Metanephros (tissue), 2 donors: ENCODE data around the genes ZNF628, EPN1 and ZSCAN5C.

GRCh38 chr19:55369144-55369926 is 928 bp downstream of the IL11 start:
- RAMPAGE, long total RNA, result no peak

DNA sequence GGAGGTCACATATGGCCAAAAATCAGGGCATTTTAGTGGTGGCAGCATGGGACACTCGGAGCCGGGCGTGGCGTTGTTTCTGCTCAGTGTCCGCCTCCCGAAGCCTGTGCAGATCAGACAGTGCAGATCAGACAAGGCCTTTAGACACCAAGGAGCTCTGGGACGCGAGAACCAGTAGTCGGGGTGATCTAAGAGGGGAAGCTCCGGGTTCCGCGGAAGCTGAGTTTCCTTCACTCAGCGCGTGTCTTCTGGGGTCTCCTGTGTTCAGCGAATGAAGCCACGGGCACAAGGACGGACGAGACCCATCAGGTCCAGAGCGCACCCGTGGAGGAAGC is 381 bp upstream of the TMEM238 start:
- RAMPAGE, long total RNA, result no peak

- RAMPAGE, long total RNA, result no peak
Observed at GRCh38 chr19:55386159-55387008, 652 bp downstream of the RPL28 start.

DNA sequence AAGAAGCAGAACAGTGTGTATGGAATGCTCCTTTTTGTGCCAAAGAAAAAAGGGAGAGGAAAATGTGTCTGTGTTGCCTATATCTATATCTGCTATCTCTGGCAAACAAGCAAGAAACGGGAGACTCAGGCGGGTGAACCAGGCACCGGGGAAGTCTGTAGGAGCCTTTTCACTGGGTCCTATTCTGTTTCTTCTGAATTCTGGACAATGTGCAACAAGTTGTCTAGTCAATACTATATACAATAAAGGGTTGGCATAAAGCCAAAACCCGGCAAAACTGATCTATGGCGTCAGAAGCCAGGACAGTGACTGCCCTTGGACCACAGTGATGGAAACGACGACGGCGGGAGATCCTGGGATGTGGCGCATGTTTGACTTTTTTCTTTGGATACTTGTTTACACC is 1.2 kb downstream of the ISOC2 start:
- RAMPAGE, long total RNA, result no peak

DNA sequence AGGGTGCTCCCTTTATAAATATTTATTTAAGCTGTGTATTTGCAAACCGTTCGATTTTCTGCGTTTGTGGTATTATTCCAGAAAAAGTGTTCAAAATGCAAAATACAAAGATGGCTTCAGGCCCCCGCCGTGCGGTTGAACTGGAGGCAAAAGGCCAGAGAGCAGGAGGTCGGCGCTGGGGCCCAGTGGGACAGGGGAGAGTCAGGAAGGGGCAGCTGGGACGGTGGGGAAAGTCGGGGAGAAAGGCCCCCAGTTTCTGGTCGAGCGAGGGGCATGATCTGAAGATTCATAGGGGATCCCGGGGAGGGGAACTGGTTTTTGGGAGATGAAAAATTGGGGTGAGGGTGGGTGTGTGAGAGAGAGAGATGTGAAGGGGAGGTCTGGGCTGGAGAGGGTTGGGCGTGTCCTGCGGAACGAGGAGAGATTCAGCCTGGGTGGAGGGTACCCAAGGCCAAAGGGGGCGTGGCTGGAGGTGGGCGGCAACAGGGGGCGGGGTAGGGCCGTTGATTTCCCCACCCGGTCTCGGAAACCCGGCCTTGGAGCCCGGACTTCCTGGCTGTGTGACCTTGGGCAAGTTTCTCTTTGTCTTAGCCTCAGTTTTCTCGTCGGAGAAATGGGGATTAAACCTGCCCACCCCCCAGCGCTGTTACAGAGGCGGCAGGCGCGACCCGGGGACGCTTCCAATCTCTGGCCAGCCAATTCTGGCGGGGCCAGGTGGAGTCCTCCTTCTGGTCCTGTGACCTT is 594 bp downstream of the ISOC2 start:
- RAMPAGE, long total RNA, result no peak

GRCh38 chr19:55476314-55477369 is at the start of gene ZNF628:
TSS of gene ZNF628 (plus strand) at chr19:55476617.
- RAMPAGE, long total RNA, result no peak

DNA sequence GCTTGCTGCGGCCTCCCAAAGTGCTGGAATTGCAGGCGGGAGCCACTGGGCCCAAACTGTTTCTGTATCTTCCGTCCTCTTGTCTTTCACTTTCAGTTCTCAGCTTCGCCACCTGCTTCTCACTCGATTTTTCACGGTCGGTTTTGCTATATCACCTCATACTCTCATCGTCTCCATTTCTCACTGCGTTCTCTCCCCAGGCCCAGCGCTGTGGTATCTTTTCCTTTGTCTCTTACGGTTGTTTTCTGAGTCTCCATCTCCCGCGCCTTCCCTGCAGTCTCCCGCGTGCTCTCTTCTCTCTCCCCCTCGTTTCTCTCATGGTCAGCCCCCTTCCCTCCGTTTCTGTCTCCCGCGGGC is 14.9 kb downstream of the SSC5D start:
- RAMPAGE, long total RNA, result no peak

GRCh38 chr19:55634769-55635876 is 5.7 kb upstream of the ZNF580 start:
- RAMPAGE, long total RNA, result no peak

- RAMPAGE, long total RNA, result no peak
Observed at GRCh38 chr19:55674922-55675816, at the start of gene EPN1. TSS of gene EPN1 (plus strand) at chr19:55675226.

GRCh38 chr19:55687097-55687899 is 12.3 kb downstream of the EPN1 start:
- RAMPAGE, long total RNA, result no peak

DNA sequence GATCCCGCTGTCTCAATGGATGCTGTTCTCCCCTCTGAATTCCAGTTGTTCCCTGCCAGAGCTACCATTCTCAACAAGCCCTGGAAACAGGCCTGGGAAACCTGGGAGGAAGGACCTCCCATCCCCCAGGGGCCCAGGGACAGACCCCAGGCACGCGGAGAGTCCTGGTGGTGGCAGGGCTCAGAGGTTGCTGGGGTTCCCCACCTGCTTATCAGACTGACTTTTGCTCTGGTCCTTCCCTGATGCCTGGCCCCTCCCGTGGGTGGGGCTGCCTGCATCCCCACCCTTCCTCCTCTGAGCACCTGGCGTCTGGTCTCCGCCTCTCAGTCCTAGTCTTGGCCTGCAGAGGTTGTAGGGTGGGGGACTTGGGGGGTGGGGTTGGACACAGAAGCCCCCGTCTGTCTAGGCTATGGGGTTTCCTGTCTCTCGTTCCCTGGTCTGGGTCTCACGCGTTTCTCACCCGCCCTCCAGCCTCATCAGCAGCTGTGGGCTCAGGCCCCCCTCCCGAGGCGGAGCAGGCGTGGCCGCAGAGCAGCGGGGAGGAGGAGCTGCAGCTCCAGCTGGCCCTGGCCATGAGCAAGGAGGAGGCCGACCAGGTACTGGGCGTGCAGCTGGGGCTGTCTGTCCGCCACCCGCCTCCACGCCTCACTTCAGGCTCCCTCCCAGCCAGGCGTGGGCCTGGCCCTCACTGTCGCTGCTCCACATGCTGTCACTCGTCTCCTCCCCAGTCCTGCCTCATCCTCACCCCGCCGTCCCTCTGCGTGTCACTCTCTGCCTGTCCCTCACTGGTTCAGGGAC is 13.6 kb downstream of the EPN1 start:
- RAMPAGE, long total RNA, result no peak

GRCh38 chr19:55697586-55697949 is 22.5 kb downstream of the EPN1 start:
- RAMPAGE, long total RNA, result no peak

- RAMPAGE, long total RNA, result no peak
Observed at GRCh38 chr19:55704077-55704922, 29.3 kb downstream of the EPN1 start.

DNA sequence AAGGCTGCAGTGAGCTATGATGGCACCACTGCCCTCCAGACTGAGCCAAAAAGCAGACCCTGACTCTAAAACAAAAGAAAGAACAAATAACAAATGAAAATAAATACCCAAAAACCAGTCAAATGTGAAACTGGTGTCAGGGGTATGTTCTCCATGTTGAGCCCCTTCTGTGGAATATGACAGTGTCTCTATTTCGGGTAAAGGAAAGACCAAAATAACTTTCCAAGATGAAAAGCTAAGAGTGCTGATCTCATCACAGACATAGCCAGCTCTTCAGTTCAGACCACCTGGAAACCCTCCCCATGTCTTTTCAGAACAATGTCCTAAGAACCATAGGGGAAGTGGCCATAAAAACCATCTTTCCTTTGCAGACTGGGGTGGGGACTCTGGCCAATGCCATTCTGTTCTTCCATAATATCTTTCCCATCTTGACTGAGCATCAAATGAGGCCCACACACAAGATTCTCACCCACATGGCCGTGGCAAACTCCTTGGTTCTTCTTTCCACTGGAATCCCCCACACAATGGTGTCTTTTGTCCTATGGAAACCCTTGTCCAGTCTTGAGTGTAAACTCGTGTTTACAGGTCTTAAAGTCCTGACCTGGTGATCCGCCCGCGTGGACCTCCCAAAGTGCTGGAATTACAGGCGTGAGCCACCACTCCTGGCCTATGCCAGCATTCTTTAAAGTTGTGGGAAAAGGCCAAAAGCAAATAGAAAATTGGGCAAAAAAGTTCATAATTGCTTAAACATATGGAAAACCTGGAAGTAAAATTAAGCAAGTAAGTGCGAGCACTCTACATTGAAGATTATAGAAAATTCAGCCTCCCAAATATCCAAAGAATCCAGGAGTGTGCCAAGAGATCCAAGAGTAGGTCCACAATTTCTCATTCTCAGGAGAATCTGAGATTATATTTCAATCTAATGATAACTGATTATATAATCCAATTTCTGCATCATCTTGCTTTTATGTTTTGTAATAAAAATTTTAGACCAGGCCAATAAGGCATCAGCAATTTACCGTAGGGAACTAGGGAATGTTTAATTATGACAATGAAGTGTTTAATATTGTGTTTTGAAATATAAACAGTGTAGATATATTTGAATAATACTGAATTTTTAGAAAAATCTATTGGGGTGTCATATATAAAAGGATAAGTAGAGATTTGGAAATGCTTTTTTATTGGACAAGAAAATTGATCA is 30.5 kb downstream of the NLRP9 start:
- RAMPAGE, long total RNA, result no peak

GRCh38 chr19:56114179-56114907 is 6.8 kb downstream of the ZNF787 start:
- RAMPAGE, long total RNA, result no peak

DNA sequence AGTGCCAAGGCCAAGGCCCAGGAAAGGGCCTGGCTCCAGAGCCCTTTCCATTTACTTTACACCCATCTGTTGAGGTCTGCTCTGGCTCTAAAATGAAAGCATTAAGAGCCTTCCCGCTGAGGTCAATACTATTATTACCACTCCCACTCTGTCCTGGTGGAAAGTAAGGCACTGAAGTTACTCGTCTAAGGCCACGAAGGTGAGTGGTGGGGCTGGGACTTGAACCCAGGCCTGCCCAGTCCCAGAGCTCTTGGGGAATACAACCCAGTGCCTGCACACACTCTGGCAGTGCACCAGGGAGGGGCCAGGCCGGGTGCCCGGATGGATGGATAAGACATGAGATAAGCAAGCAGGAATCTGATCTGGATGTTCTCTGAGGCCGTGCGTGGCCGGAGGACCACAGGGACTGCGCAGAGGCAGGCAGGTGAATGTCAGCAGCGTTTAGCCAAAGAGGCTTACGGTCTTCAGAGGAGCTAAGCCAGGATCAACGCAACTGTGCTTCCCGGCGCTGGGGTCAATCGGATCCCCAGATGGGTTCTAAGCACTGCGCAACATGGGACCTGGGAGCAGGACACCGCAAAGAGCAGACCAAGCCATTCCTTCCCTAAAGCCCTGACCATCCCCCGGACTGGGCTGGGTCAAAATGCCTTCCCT is 1.6 kb downstream of the ZNF787 start:
- RAMPAGE, long total RNA, result no peak

DNA sequence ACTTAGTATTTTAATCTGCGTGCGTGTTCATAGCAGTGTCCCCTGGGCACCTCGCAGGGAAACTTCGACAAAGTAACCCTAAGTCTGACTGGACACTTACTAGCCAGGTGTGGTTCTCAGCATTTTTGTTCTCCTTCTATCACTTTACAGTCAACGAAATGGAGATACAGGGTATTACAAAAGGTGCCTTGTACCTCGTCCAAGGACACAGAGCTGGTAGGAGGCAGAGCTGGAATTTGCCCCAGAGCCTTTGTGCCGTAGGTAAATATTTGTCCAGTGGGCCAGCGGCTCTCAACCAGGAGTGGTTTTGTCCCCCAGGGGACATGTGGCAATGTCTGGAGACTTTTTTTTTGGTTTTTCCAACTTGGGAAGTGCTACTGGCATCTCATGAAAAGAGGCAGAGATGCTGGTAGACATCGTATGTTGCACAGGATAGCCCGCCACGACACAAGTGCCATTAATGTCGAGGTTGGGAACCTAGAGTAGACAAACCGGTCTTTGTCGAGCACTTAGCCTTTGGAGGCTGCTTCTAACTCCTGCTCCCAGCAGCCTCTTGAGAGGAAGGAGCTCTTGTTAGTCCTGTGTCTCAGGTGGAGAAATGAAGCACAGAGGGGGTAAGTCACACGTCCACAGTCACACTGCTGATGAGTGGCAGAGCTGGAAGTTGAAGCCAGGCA is 1.2 kb downstream of the ZNF444 start:
- RAMPAGE, long total RNA, result no peak

DNA sequence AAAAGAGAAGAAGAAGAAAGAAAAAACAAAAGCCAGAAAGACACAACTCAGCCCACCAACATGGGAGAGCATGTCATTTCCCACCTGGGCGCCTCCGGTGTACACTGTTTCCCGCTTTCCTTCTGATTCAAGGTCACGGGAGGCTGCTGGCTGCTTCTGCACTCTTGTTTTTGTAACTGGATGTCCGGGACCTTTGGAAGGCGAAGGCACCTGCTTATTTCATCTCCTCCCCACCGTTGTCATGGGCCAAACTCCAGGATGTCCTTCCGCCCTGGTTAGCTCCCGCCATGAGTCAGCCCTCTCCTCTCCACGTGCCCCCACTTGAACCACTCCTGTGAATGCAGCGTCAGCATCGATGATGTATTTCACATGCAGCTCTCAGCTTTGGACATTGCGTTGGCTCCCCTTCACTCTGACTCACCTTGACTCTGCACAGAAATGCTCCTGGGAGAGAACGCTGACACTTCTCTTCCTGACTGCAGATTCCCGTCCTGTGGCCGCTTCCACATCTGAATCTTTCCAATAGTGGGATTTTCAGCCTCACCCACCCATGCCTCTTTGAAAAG is 5.6 kb upstream of the GALP start:
- RAMPAGE, long total RNA, result no peak

DNA sequence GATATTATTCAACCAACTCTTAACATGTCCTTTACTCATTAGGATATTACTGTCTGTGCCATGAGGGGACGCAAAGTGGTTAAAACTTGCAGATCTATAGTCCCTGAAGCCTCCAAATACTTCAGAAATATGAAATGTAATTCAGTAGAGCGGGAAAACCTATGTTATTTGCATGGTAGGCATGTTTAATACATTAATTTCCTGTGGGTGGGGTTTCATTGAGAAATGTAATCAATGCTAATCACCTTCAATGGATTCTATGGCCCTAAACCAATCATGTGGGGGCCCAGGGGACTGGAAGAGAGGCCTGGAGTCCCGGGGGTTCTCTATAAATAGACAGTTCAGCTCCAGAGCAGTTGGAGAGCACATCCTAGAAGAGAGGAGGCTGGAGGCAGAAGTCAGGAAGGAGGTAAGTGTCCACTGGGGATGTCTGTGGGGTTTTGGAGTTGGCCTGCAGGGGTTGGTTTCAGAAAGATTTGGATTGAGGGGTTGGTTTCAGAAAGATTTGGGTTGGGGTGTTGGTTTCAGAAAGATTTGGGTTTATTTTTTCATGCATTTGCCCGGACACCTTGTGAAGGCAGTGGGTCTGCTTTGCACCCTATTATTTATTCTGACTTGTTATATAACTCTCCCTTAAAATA is at the start of gene ZSCAN5C:
TSS of gene ZSCAN5C (plus strand) at position 360 of the 641 bp plus-strand sequence.
- RAMPAGE, long total RNA, result no peak

GRCh38 chr19:56313854-56314364 is 730 bp downstream of the ZSCAN5A start:
- RAMPAGE, long total RNA, result no peak